Endometrial microvascular endothelial cells (primary cell): ENCODE measurements around a stretch of chr6.

DNA sequence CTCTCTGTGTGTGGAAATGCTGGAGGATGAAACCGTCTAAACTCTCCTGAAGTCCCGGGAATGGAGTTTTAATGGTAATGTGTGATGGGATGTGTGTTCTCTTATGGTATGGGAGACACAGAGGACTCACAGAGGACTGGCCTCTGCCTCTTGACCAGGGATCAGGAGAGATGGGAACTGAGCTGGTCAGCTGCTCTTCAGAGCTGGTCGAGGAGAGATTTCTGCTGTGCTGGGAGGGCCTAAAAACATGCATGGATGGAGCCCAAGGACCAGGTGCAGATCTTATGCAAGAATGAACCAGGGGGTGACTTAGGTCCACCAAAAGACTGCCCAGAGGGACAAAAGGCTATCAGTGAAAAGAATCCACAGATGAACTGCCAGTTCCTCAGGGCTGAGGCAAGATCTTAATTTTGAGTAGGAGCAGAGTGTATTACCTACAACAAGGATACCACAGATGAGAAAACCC, 27.3 kb upstream of the GMDS start:
- RAMPAGE, long total RNA: no peak

DNA sequence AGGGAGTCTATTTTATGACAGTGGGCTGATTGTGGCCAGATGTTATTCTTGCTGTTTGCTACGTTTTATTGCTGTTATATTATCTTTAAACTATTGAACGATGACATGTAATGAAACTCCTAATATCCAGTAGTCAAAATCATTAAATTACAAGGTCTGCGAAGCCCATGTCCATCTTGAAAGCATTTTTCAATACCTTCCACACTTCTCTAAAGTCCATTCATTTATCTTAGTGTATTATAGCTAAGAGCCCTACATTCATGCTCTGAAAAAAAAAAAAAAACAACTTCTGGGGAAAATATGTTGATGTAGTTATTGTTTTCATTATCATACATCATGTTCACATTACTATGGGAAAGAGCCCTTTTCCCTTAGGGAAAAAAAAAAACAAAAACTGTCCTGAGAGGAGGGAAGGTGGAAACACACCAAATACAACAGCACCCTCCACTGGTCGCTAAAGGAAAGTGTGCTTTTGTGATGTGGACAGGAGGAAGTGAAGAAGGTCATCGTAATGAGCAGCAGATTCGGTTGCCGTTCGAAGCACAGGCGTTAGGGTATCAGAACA, 203.2 kb upstream of the GMDS start:
- RAMPAGE, long total RNA: no peak

DNA sequence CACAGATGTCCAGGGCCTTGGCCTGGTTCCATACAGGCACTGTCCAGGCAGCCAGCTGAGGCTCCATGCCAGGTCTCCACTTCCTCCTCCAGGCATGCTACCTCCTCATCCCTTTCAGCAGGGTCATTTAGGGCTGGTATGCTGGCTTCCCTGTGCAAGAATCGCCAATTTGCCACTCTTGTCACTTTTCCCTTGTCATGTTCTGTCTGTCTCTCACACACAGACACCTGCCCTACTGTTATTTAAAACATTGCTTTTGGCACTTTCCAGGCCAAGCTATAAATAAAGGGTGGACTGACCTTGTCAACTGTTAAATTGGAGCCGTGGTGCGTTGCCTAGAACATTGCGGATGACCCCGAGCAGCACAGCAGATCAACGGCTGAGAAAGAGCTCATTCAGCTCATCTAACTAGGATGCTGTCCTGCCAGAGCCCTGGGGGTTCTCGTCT, 235.2 kb upstream of the GMDS start:
- RAMPAGE, long total RNA: no peak

DNA sequence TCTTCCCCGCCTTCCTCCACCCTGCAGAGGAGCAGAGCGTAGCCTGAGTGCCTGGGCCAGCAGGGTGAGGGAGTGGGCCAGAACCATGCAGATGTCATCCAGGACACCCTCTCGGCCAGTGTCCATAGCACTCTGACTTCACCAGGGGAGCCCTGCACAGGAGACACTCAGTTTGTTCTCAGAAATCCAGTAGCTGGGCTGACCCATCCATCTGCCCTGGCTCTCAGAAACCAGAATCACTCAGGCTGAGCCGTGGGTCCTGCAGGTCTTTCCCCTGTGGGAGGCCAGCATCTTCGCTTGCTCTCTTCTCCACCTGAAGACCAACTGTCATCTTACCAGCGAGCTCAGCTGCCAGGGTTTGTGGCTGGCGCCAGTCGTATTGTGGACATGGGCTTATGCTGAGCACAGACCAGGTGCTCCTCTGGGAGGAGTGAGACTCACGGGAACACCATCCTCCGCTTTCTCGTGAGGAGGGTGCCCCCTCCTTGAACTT, 17.0 kb downstream of the WRNIP1 start:
- RAMPAGE, long total RNA: no peak

DNA sequence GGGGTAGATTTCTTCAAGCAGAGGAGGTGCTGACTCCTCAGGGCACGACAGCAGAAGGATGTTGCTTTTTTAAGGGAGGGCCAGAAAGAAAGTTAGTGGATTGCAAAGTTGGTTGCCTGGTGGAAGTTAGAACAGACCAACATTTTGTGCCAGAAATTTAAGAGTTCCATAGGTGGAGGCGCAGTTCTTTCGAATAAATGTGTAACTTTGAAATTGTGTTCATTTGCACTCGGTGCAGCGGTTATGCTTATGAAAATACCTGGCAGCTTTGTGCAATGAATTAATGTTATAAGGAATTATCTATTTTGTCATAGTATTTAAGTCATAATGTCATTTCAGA, 20.0 kb downstream of the WRNIP1 start:
- RAMPAGE, long total RNA: no peak

GRCh38 chr6:2790374-2791055, 25.3 kb downstream of the WRNIP1 start:
- RAMPAGE, long total RNA: no peak

DNA sequence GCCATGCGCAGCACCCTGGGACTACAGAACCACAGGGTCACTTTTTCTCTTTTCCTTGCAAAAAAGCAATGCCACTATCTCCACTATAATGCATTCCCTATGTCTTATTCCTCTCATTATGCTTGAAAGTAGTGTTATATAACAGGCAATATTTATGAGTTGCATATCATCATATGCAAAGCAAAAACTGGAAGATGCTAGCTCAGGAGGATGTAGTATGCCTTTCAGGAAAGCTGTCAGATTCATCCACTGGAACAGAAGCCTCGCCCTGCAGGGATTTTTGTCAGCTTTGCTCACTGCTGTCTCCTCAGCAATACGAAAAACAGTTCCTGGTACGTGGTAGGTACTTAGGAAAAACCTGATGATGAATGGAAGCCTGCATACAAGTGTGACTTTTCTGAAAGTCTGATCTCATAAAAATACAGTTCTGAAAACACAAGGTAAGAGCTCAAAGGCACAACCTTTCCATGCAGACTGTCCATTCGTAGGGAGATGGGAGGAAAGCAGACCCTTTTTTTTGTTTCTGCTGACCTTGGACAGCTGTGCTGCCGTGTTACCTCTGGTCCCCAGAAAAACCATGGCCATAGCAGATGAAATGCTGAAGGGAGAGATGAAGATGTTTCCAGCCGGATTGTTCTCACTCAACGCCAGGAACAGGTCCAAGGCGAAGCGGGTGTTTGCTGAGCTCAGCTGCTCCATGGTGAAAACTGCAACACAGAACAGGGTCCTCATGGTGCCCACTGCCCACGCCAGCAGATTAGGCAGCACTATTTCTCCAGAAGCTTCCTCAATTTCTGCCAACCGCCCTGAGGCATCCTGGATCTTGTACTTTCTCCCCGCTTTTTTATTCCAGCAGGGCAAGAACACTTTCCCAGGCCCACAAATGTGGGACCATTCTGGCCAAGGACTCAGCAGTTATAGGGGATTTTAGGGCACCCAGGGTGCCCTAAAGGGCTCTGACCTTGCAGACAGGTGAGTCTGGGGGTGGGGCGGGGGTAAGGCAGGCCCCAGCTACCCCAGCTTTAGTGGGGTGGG, 1.5 kb downstream of the SERPINB1 start:
- RAMPAGE, long total RNA: no peak

DNA sequence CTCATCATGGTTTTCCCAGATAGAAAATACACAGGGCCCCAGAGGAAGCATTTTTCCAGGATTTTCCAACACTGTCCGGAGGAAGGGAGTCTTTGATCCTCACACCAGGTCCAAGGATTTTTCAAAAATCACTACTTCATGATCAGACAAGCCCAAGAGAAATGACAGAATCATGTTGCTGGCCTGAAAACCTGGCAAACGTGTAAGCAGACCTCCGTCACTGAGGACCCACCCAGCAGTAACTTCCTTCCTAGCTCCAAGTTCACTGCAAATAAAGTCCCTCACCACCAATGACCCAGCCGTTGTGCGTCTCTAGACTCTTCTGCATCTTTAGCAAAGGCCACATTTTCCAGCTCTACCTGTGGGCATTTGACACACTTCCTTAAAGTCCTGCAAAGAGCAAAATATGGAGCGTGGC, 2.7 kb upstream of the SERPINB9 start:
- RAMPAGE, long total RNA: no peak

DNA sequence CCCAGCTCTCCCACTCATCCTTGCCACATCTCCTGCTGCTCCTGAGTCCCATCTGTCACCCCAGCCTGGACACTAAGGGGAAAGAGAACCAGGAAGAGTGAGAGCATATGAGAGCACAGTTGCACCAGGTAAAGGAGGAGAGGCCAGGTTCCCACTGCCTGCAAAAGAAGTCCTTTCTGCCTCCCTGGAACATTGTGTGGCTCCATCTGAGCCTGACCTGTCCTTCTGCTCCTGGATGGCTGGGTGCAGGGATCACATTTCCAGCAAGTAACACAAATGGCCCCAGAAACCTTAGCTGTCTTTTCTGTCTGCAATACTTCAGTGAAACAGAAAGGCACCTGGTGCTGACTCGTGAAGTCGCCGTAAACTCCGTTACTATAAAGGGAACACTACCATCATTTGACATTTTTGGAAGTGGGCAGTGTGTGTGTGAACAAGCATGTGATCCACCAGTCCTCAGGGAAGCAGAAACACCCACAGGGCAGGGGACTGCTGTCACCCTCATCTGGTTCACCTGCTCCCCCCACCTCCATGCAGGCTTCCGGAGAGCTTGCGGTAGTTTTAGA, 24.0 kb downstream of the SERPINB6 start:
- RAMPAGE, long total RNA: no peak

DNA sequence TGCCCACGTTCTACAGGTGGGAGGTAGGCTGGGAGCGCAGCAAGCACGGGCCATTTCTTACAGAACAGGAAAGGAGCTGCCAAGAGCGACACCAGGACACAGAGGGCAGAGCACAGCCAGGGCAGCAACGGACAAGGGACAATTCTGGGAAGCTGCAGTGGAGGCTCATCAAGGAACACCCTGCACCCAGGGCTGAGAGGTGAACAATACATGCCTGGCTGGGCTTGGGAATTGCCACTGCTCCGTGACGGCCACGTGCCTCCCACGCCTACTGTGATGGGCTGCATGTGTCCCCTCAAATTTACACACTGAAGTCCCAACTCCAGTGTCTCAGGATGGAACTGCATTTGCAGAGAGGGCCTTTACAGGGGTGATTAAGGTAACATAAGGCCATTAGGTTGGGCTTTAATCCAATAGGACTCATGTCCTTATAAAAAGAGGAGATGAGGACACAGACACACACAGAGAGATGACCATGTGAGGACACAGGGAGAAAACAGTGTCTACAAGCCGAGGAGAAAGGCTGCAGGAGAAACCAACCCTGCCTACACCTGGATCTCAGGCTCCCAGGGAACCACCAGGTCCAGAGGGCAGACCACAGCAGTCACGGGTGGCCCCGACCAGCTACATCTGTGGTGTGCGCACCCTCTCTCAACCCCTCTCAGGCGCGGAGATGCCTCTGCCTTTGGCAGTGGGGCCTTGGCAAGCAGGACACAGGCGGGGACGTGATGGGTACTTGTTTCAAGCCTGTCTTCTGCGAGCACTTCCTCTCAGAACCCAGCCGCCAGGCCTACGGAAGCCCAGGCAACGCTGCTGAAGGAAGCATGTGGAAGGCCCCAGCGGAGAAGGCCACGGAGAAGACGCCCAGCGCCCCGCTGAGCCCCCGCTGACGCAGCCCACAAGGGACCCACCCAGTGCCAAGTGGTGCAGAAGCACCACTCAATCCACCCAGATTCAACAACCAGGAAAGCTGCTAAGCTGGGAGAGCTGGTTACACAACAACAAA, 13.3 kb downstream of the SERPINB6 start:
- RAMPAGE, long total RNA: no peak

- RAMPAGE, long total RNA: no peak
These were observed 8.4 kb downstream of the RIPK1 start for GRCh38 chr6:3076501-3077346.

DNA sequence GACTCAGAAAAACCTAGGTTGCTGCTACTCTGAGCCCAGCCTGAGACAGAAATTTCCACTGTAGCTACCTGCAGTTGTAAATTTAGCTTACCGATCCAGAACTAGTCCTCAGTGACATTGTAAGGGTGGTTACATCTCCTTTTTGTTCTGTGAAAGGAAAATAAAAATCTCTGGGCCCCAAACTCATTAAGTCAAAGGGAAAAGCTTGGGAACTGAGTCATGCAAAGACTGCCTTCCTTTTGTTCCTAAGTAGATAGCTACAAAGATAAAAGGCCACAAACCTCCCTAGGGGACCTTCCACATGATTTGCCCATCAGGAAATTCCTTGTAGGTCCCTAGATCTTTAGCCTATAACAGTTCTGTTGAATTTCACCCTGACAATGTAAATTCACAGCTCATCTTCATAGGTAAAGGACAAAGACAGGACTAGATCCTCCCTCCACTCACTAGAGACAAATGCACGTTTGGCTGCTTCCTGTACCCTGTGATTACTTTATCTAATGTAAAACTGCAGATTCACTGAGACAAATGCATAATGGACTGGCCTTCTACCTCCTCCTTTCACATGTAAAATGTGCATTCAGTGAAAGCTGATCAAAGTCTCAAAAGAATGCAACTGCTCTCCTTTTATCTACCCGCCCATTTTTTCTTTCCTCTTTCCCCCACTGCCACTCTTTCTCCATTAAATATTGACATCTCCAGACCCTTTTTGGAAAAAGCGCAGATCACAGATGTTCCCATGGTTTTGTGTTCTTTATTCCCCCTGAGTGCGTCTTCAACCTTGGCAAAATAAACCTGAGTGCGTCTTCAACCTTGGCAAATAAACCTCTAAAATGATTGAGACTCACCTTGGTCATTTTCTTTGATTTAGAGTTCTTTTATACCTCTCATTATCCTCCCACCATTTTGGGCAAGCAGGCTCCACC, 8.9 kb upstream of the TUBB2A start:
- RAMPAGE, long total RNA: no peak

GRCh38 chr6:3328041-3328395, 69.3 kb downstream of the PSMG4 start:
- RAMPAGE, long total RNA: no peak

GRCh38 chr6:3345744-3346530, 87.2 kb downstream of the PSMG4 start:
- RAMPAGE, long total RNA: no peak

DNA sequence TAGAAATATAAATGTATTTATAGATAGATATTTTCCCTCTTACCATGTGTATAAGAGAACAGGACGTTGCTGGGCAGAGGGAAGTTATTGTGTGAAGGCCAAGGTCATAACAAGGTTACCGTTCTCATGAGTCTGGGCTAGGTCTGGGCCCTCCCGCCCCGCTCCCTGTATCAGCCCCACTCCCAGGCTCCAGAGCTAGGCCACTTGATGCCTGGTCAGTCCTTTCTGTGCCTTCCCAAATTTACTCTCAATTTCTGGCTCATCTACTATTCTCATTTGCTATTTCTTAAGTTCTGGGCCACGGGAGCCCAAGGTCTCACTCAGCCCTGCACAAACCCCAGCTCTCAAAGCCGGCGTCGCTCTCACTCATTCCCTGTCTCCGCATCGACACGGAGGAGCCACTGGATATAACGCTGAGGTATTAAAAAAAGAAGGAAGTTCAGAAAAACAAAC, 96.7 kb downstream of the PSMG4 start:
- RAMPAGE, long total RNA: no peak

- RAMPAGE, long total RNA: no peak
These were observed 86.2 kb downstream of the SLC22A23 start for GRCh38 chr6:3370295-3371405.

GRCh38 chr6:3377871-3378681, 78.8 kb downstream of the SLC22A23 start:
- RAMPAGE, long total RNA: no peak

GRCh38 chr6:3759552-3760219, 8.2 kb upstream of the PXDC1 start:
- RAMPAGE, long total RNA: no peak

GRCh38 chr6:3825146-3825562, 24.0 kb upstream of the FAM50B start:
- RAMPAGE, long total RNA: no peak

DNA sequence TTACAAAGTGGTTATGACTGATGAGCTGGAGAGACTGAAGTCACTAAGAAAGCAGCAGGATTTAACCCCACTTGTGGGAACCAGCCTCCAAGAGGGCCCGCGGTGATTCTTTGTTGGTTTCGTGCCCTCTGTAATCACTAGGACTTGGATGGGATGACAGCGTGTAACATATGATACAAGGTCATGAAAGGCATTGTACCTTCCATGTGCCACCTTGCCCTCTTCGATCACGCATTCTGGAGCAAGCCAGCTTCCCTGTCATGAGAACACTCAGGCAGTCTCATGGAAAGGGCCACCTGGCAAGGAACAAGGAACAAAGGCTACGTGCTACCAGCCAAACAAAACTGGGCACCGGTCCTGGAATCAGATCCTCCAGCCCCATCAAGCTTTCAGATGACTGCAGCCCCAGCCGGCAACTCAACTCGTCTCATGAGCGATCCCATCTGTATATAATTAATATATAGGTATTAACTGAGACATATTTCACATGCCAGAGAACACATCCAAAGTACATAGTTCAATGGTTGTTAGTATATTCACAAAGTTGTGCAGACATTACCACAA, 8.7 kb downstream of the FAM50B start:
- RAMPAGE, long total RNA: no peak